HepG2 (cell line): ENCODE measurements around a stretch of chr3.

DNA sequence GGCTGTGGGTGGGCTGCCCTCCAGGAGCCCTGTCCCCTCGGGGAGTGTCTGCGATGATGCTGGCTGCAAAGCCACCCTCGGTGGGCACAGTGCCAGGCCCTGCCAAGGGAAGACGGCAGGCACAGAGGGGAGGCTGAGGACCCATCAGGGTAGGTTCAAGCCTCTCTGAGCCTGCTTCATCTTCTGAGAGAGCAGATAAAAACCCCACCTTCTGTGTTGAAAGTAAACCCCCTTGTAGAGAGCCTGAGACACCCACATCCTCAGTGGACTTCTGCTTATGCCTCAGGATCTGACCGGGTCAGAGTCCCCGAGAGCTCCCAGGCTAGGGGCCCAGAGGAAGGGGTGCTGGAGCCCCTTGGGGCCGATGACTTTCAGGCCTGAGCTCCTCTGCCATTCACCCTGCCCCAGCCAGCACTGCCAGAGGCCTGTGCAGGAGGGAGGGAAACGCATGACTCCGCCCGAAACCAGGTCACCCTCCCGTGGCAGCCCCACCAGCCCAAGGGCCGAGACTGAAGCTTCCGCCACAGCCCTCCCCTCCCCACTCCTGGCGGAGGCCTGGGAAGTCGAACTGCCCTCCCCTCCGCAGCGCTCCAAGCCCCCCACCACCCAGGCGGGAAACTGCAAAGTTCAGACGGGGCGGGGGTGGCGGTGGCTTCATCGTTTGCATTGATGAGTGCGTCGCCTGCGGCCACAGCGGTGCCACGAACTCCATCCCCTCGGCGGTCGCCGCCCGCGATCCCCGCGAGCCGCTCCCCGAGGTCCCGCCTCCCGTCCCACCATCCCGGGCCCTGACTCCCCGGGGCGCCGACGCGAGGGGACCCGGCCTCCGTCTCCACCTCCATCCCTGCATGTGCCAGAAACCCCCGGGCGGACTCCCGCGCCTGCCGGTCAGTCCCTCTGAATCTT lies 1.0 kb downstream of the MELTF start:
- RRBS, 2 experiments = 0% methylated on average over 2 of the region's 52 CpGs; no CpG with 5 or more reads in 1 of the 2 experiments
CAGE:
- cytosol, long polyA minus RNA = no peak
- cytosol, long polyA plus RNA = no peak
- long polyA plus RNA = no peak
- nucleus, long polyA minus RNA = no peak
- nucleus, long polyA plus RNA = no peak

GRCh38 chr3:197054269-197054967 lies 24.8 kb upstream of the MELTF start:
- RRBS, 2 experiments = no CpG with 5 or more reads among the region's 10 CpGs
CAGE:
- cytosol, long polyA minus RNA = no peak
- cytosol, long polyA plus RNA = no peak
- long polyA plus RNA = no peak
- nucleus, long polyA minus RNA = no peak
- nucleus, long polyA plus RNA = no peak

DNA sequence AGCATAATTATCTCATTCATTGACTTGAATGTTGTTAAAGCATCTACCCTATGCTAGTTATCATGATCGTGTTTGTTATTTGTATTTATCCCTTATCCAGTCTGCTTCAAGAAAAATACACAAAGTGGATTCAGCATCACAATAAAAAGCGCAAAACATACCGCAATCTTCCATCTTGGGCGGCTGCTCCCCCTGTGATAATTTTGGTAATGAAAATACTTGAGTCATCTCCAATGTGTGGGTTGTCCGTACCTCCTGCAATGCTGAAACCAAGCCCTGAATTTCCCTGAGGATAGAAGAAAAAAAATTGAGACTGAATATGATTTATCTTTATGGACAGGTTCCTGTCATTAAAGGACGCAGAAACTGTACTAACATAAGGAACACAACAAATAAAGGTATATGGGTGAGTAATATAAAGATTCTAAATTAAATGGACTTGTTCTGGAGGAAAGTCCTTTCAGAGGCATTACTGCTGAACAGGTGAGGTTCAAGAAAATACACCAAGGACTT lies 110.4 kb upstream of the MELTF start:
- RRBS, 2 experiments = no CpG with 5 or more reads among the region's 6 CpGs
CAGE:
- cytosol, long polyA minus RNA = no peak
- cytosol, long polyA plus RNA = no peak
- long polyA plus RNA = no peak
- nucleus, long polyA minus RNA = no peak
- nucleus, long polyA plus RNA = no peak

- RRBS, 2 experiments = no CpG with 5 or more reads among the region's 5 CpGs
CAGE:
- cytosol, long polyA minus RNA = no peak
- cytosol, long polyA plus RNA = no peak
- long polyA plus RNA = no peak
- nucleus, long polyA minus RNA = no peak
- nucleus, long polyA plus RNA = no peak
These were observed 89.1 kb downstream of the BDH1 start for GRCh38 chr3:197466526-197467228.

DNA sequence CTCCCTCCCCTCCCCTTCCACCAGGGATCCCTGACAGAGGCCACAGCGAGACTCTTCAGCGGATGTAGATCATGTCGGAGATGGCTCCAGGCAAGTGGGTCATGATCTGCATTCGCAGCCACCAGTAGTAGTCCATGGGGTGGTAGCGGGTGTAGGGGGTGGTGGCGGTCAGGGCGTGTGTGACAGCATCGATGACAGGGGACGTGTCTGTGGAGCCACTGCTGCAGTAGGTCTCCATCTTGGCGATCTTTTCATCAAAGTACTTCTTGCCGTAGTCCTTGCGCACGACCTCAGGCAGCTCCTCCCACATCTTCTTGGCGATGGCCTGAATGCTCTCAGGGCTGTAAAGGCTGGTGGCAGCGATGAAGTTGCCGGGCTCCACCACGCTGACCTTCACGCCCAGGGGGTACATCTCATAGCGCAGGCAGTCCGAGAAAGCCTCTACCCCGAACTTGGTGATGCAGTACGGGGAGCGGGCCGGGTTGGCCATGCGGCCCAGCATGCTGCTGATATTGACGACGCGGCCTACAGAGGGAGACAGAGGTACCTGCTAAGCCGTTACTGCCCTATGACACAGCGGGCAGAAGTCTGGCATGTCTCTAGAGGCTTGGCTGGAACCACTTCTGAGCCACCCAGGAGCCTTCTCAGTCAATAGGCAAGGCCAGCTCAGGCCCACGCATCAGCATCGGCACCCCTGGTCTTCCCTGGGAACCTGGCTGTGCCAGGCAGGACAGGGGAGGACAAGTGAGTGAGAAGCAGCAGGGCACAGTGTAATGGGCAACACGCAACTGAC lies 43.7 kb downstream of the BDH1 start:
- RRBS, 2 experiments = 96% methylated on average over 7 of the region's 33 CpGs; no CpG with 5 or more reads in 1 of the 2 experiments
CAGE:
- cytosol, long polyA minus RNA = no peak
- cytosol, long polyA plus RNA = no peak
- long polyA plus RNA = no peak
- nucleus, long polyA minus RNA = no peak
- nucleus, long polyA plus RNA = no peak

GRCh38 chr3:197554175-197554433 lies 1.7 kb downstream of the BDH1 start:
- RRBS, 2 experiments = no CpG with 5 or more reads among the region's 7 CpGs
CAGE:
- cytosol, long polyA minus RNA = no peak
- cytosol, long polyA plus RNA = no peak
- long polyA plus RNA = no peak
- nucleus, long polyA minus RNA = no peak
- nucleus, long polyA plus RNA = no peak

DNA sequence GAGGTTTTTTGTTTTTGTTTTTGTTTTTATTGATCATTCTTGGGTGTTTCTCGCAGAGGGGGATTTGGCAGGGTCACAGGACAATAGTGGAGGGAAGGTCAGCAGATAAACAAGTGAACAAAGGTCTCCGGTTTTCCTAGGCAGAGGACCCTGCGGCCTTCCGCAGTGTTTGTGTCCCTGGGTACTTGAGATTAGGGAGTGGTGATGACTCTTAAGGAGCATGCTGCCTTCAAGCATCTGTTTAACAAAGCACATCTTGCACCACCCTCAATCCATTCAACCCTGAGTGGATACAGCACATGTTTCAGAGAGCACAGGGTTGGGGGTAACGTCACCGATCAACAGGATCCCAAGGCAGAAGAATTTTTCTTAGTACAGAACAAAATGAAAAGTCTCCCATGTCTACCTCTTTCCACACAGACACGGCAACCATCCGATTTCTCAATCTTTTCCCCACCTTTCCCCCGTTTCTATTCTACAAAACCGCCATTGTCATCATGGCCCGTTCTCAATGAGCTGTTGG lies 5.7 kb downstream of the RUBCN start:
- RRBS, 2 experiments = no CpG with 5 or more reads among the region's 11 CpGs
CAGE:
- cytosol, long polyA minus RNA = no peak
- cytosol, long polyA plus RNA = no peak
- long polyA plus RNA = no peak
- nucleus, long polyA minus RNA = no peak
- nucleus, long polyA plus RNA = no peak

- RRBS, 2 experiments = under 1 to 13% methylated on average over 13 to 18 of the region's 37 CpGs
CAGE:
- cytosol, long polyA minus RNA = no peak
- cytosol, long polyA plus RNA = no peak
- long polyA plus RNA = no peak
- nucleus, long polyA minus RNA = no peak
- nucleus, long polyA plus RNA = no peak
These were observed 702 bp downstream of the RUBCN start for GRCh38 chr3:197735789-197736615.

GRCh38 chr3:197838522-197838869 lies 47.4 kb downstream of the LRCH3 start:
- RRBS, 2 experiments = no CpG with 5 or more reads among the region's 4 CpGs
CAGE:
- cytosol, long polyA minus RNA = no peak
- cytosol, long polyA plus RNA = no peak
- long polyA plus RNA = no peak
- nucleus, long polyA minus RNA = no peak
- nucleus, long polyA plus RNA = no peak

DNA sequence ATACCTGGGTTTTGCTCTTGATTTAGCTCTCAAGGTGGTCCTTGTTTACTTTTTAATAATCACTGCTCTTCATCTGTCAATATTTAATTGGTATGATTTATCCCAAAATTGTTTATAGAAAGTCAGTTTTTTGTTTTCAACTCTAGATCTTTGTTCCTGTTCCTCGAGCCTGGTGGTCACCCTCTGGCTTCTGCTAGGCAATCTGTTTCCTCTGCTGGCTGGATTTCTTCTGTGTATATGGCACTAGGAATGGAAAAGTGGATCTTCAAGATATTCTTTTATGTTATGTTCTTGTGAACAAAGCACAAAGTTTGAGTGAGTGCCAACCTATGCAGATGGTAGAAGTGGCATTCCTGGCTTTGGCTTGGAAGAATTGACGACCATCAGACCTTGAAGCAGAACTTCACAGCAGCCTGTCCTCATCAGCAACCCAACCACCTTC lies 78.4 kb downstream of the LMLN start:
- RRBS, 2 experiments = no CpG with 5 or more reads among the region's 2 CpGs
CAGE:
- cytosol, long polyA minus RNA = no peak
- cytosol, long polyA plus RNA = no peak
- long polyA plus RNA = no peak
- nucleus, long polyA minus RNA = no peak
- nucleus, long polyA plus RNA = no peak